ENCODE measurements around a stretch of chr6.

DNA sequence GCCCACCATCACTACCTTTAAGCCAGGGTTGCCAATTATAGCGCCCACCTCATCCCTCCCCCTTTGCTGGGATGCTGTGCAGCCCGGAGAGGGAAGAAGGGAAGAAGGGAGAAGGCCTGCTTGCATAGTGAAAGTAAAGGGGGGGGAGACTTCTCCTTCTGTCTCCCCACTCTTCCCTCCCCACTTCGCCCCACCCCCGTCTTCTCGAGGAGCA is 905 bp downstream of the TRERF1 start:
- PRO-cap = no peak

GRCh38 chr6:42453039-42453414 is 1.3 kb upstream of the TRERF1 start:
- PRO-cap = bidirectional peak, plus-strand start at chr6:42453286, minus-strand start at chr6:42453160

DNA sequence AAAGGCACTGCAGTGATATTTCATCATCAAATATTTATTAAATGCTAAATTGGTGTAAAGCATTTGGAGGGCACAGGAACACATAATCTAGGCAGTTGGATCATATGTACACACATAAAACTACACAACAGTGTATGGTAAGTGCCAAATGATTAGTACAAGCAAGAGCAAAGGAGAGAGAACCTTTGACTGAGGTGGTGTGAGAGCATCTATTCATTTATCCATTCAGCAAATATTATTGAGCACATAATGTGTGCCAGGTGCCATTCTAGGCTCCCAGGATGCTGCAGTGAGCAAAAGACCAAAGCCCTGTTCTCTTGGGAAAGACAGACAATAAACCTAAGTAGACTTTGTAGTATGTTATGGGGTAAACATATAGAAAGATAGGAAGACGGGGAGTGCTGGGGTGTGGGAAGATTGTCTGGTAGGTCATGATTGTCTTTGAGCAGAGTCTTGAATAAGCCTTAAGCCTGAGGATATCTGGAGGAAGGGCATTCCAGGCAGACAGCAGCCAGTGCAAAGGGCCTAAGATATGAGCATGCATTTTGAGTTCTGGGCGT is 14.1 kb downstream of the BICRAL start:
- PRO-cap = no peak

DNA sequence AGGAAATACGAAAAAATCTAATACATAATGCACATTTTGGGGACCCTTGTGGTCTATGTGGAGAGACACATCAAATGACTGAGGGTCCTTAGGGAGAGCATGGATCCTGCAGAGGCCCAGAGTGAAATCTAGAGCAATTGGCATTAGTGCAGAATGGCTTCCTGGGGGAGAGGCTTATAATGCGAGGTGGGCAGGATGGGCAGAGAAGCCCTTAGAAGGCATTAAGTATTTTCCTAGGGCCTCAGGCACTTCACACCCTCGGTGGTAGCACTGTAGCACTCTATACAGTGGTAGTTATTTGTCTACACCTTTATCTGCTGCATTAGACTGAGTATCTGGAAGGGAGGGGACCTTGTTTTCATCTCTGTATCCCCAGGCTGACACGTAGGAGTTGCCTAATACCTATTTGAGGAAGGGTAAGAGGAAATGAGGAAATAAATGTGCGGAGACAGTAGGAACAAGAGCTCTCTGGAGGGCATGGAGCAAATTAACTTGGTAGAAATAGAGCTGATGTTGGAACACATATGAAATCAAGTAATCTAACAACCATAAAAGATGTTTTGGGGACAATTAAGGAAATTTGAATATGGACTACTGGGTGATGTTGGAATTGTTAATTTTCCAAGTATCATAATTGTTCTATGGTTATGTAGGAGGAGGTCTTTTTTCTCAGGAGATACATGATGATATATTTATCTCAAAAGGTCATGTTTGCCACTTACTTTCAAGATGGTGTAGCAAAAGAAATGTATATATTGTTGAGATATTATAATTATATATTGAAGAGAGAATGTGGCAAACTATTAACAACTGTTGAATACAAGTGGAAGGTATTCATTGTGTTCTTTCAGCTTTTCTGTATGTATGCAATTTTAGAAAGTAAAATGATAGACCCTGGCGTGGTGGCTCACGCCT is 4.0 kb downstream of the CNPY3 start:
- PRO-cap = no peak

GRCh38 chr6:43011775-43012471 is 1.8 kb downstream of the MEA1 start:
- PRO-cap = no peak

- PRO-cap = no peak
Measured at GRCh38 chr6:43076957-43077821, 1.1 kb downstream of the PTK7 start.

DNA sequence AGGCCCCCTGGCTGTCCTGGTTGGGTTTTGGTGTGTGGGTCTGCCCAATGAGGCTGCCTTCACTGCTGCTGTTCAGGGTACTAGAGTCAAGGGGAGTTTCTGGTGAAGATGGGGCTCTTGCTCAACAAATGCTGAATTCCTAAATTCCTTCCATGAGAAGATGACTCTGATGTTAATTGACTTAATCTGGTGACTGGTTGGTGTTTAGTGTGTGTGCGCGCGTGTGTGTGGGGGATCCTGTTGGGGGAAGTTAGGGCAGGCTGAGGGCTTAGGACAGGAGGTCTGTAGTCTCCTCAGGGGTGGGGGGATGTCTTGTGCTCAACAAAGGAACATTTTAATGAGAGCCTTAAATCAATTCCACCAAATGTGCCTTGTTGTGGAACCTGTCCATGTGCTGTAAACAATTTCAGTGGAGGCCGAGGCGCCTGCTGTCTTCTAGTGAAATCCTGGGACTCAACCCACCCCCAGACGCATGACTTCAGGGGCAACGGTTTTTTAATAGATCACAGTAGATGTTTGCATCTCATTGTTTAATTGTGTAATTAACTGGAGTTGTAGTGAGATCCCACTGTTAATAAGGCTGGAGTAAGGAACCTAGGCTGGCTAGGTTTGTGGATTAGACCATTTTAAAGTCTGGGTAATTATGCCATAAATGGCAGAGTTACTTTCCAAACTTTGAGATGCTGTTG is 2.1 kb downstream of the PTK7 start:
- PRO-cap = no peak

- PRO-cap = no peak
Measured at GRCh38 chr6:43171744-43172080, 643 bp downstream of the SRF start.

DNA sequence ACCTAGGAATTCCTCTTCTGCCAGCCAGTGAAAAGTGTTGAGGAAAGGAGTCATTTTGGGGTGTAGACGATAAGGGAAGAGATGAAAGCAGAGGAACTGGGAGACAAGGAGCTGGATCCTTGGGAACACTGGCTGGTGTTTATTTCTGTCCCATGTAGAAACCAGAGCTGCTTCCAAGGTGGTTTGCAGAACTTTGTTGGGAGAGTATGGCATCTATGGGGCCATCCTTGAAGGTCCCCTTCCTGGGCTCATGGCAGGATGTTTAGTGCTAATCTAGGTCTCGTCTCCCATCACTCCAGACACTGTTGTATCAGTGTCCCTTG is 1.8 kb downstream of the SRF start:
- PRO-cap = no peak

DNA sequence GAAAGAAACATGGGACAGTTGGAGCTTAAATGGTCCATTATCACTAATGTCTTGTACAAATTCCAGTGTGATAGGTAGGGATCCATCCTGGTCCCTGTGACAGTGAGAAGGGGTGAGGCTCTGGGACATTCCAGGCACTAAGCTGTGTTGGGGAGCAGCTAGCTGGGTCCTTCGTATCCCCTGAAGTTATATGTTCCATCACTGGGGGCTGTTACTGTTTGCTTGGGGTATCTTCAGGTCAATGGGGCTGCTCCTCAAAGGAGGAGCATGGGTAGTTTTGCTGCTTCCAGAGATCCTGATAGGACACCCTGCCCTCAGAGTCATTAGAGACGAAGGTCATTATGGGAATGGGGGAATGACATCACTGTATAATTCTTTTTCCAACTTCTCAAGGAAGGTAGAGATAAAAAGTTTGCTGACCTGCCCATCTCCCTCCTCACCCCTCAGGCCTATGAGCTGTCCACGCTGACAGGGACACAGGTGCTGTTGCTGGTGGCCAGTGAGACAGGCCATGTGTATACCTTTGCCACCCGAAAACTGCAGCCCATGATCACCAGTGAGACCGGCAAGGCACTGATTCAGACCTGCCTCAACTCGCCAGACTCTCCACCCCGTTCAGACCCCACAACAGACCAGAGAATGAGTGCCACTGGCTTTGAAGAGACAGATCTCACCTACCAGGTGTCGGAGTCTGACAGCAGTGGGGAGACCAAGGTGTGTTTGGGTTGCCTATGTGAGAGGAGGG is 2.5 kb downstream of the SRF start:
- PRO-cap = no peak

GRCh38 chr6:43178936-43179503 is 3.0 kb upstream of the CUL9 start:
- PRO-cap = no peak

DNA sequence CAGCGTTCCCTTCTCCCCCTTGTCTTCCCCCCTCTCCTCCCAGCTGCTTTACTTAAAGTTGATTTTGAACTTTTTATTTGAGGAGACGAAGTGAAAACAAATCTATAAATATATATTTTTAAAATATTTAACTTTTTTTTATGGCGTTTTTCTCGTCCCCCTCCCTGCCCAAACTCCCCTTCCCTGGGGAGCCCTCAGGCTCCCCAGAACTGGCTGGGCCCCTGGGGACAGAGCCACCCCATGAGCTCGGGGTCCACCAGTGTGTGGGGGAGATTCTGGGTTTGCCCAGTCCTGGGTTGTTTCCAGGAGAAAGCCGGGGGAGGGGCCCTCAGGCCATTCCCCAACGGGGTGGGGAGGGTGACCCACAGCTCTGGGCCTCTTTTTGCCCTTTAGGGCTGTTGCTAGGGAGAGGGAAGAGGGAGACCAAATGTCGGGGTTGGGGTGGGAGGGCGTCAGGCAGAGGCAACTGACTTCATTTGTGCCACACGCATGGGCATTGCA is 2.1 kb upstream of the CUL9 start:
- PRO-cap = no peak

DNA sequence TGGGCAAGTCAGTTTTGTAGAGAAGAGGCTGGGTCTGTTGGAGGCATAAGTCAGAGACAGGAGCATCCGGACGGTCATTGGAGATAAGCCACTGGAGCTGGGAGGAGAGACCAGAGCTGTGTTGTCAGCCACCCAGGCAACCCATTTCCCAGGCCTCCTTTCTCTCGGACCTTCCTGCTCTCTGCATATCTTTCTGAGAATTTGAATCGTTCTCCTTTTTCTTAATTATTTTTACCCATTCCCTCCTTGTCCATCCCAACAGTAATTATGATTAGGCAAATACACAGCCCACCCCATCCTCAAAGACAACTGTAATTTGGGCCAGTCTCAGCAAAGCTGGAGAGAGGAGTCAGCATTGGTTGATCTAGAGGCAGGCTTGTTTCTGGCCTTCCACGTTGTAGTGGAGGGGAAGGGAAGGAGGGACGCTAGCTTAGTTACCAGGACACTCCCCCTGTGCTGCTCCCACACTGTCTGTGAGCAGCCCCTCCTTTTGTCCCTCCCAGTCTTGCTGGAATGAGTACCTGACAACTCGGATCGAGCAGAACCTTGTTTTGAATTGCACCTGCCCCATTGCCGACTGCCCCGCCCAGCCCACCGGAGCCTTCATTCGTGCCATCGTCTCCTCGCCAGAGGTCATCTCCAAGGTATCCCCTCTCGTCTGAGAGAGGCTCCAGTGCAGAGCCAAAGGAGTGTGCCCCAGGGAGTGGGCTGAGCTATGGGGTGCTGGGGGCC is 9.2 kb downstream of the DNPH1 start:
- PRO-cap = no peak

DNA sequence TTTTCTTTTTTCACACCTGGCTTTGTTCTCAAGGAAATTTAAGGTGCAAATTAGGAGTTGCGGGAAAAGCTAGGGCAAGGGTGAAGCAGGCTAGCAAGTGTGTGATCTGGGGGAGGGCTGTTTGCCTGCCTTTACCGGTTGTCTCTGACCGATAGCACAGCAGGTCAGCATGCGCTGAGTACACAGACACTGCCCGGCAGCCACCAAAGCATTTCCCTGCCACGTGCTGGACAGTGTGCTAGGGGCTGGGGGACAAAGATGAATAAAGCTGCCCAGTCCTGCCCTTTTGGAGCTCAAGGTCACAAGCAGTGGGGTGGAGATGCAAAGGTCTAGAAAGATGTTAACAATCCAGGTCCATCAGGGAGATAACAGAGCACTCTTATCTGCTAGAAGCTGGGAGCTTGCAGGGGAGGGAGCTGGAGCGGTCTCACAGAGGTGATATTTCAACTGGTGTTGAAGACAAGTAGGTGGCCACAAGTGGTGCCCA is 24.4 kb downstream of the TTBK1 start:
- PRO-cap = no peak

DNA sequence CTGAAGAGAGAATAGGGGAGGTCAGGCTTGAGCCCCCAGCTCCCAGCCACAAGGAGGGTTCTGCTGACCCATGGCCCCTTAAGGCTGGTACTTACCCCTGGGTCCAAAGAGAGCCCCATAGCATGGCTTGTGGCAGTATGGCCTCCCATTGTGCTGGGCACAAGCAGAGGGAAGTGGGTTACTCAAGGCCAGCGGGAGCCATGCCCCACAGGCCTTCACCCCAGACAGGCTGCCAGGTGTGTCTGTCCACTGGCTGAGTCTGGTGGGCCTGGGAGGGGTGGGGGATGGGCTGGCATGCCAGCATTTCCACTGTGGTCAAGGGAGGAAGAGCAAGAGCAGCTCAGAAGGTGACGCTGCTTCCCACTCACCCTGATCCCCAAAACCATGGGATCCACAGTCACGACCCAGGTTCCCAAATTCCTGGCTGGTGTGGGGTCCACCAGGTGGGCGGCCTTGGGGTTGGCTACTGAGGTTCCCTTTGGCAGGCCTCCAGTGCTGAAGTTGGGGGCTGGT is 826 bp downstream of the CRIP3 start:
- PRO-cap = no peak

DNA sequence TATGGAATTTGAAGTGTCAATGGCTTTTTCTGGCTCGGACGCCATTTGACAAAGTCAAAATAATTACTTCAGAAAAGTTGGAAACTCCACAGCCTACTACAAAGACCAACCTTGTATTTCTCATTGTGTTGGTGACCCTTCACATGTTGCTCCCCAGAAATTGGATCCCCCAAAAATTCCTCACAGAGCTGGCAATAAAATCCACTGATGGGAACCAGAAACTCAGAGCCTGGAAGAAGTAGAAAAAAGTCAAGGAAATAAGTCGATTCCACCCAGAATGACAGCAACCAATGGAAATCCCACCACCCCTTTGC is 28.8 kb downstream of the ZNF318 start:
- PRO-cap = no peak

- PRO-cap = no peak
Measured at GRCh38 chr6:43496306-43497136, 13.6 kb downstream of the LRRC73 start.

DNA sequence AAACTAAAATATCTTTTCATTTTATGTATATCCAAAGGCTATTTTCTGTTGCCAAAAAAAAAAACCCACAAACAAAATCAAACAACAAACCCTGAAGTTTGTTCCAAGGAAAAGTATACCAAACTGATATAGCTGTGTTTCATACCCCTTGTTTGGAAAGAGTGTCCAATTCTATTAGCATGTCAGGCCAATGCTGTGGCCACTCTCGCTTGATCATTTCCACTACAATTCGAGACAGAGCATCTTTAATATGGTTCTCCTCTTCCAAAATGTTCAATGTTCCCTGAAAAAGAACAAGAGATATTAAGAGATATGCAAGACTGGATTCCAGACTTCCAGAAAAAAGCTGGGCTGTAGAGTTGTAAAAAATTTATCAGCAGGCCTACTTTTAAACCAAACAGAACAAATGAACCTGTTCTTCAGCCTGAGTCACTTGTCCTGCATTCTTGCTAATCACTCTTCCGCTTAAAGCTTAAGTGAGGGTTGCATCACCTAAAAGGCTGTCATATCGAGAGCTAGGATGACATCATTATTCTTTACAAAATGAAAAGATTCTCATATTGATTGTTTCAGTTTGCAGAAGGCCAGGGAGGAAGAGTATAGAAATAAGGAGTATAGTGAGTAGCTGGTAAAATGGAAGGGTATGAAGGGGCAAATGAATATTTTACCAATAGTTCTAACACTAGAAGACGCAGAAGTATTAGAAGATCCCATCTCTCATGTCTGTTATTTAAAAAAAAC is 5.0 kb downstream of the XPO5 start:
- PRO-cap = no peak

- PRO-cap = no peak
Measured at GRCh38 chr6:43620405-43621254, 8.4 kb downstream of the GTPBP2 start.

DNA sequence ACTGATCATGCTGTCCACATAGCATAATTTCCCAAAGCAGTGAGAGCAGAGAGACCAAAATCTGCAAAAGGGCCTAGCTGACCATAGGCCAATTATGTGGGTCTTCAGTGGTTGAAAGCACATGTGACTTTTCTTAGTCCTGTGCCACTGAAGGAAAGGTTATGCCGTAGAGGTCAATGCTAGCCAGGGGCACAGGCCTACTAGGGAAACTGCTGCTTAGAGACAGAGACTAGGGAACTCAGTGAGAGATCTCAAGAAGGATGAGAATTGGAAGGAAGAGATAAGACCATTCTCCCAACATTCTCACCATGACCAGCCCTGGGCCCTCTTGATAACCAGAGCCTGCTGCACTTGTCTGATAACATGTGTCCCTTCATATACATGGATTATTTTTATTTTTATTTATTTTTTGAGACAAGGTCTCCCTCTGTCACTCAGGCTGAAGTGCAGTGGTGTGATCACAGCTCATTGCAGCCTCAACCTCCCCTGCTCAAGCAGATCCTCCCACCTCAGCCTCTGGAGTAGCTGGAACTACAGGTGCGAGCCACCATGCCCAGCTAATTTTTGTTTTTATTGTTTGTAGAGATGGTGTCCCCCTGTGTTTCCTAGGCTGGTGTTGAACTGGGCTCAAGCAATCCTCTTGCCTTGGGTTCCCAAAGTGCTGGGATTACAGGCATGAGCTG is 2.2 kb upstream of the GTPBP2 start:
- PRO-cap = no peak

All from left cardiac atrium (tissue), 1 donor.